A549 (cell line): ENCODE data around the gene NPSR1.

DNA sequence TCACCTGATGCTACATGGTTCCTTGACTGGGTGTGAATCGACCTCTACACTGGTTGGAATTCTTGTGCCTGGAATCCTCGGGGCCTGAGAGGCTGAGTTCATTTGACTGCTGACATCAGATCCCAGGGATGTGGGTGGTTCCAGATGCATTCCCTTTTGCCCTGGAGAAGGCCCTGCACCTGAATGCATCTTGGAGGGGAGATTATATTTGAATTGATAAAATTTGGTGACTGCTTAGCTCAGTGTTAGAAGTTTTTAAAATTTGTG lies 35.6 kb downstream of the FKBP9 start:
- PRO-cap: no peak
CAGE:
- cytosol, long polyA plus RNA: no peak
- long polyA plus RNA: no peak
- nucleus, long polyA plus RNA: no peak

- PRO-cap: no peak
CAGE:
- cytosol, long polyA plus RNA: no peak
- long polyA plus RNA: no peak
- nucleus, long polyA plus RNA: no peak
These were observed 48.0 kb downstream of the FKBP9 start for GRCh38 chr7:33004945-33005973.

GRCh38 chr7:33095004-33095604 lies 14.1 kb downstream of the RP9 start:
- PRO-cap: no peak
CAGE:
- cytosol, long polyA plus RNA: no peak
- long polyA plus RNA: no peak
- nucleus, long polyA plus RNA: no peak

- PRO-cap: no peak
CAGE:
- cytosol, long polyA plus RNA: no peak
- long polyA plus RNA: no peak
- nucleus, long polyA plus RNA: no peak
These were observed 292.7 kb downstream of the BBS9 start for GRCh38 chr7:33422062-33422450.

- PRO-cap: no peak
CAGE:
- cytosol, long polyA plus RNA: no peak
- long polyA plus RNA: no peak
- nucleus, long polyA plus RNA: no peak
These were observed 182.7 kb upstream of the BMPER start for GRCh38 chr7:33722327-33723255.

DNA sequence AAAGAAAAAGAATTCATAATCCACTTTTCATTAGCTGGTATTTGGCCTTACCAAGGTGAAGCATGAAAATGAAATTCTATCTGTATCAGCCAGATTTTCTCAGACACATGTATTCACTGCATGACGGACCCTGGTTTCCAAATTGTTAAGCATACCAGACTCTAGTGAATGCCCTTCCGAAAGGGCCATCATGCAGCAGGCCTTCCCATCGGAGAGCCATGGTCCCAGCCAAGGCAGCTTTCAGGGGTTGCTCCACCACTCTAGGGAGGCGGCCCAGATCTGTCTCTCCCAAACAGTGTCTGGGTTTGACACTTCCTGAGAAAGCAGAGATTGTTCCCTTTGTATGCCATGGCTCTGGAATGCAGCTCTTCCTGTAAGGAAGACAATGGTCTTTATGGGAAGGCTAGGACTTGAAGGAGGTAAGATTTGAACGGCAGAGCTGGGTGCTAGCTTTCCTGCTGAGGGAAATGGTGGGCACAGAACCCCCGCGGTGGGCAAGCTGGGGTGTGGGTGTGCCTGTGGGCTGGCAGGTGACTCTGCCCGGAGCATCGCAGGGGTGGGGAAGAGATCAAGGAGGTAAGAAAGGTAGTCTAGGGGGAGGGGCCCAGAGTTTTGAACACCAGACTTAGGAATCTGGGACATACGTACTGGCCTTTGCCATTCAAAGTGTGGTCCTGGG lies 178.7 kb upstream of the BMPER start:
- PRO-cap: no peak
CAGE:
- cytosol, long polyA plus RNA: no peak
- long polyA plus RNA: no peak
- nucleus, long polyA plus RNA: no peak

- PRO-cap: no peak
CAGE:
- cytosol, long polyA plus RNA: no peak
- long polyA plus RNA: no peak
- nucleus, long polyA plus RNA: no peak
These were observed at the start of gene NPSR1 for GRCh38 chr7:34658066-34658520. Gene NPSR1, plus strand, starts transcription at chr7:34658218.

DNA sequence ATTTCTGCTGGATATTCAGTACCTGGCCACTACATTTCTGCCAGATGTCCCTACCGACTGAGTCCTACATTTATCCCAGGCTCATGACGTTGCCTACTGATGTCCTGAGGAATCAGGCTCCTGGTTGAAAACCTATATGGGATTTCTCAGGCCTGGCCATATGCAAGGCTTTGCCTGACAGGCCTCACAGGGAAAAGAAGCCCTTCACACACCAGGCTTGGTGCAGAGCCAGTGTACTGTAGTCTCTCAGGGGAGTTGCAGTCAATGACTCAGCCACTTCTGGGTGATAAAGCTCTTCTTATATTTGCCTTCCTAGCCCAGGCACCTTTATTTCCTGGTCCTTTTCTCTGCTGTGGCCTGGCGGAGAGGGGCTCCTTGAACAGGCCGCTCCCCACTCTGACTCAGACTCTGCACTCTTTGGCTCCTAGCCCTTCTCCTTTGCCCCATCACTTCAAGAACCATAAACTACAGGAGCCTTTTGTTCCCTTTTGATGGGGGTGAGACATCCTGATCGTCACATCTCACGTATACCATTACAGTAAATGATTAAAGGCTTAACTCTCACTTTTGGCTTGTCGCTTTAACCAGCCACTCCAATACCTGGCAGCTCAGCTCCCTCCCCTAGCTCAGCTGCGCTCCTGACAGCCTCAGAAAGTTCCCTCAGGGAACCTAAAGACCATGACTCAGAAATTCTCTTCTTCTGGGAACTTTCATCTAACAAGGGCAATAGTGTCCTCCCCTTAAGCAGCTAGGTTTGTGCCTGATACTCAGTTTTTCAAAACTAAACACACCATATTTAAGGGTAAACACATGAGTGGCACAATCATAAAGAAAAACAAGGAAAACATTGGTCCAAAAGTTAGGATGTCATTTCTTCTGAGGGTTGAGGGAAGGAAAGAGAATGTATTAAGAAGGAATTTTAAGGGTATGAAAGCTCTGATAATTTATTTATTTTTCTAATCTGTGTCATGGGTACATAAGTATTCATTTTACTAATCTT lies 33.4 kb downstream of the DPY19L1 start:
- PRO-cap: no peak
CAGE:
- cytosol, long polyA plus RNA: no peak
- long polyA plus RNA: no peak
- nucleus, long polyA plus RNA: no peak

DNA sequence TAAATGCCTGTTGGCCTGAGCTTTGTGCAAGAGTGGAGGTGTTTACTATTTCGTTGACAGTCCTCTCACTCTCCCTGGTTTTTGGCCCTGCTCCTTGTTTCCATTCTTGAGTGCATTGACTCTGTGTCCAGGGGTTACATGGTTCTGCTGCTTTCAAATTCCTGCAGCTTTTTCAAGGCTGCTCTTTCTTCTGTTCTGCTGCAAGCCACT lies 59.7 kb upstream of the TBX20 start:
- PRO-cap: no peak
CAGE:
- cytosol, long polyA plus RNA: no peak
- long polyA plus RNA: no peak
- nucleus, long polyA plus RNA: no peak

DNA sequence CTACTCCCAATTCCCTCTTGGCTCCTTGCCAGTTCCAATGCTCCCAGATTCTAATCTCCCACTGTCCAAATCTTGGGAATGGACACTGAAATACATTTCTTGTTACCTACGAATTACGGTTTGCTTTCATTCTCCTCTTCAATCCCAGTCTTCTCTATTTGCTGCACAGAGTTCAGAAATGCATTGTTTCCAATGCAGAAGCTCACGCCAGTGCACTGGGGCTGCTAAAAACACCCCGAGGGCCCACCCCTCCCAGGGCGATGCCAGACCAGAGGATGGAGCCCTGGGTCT lies 120.7 kb upstream of the TBX20 start:
- PRO-cap: no peak
CAGE:
- cytosol, long polyA plus RNA: no peak
- long polyA plus RNA: no peak
- nucleus, long polyA plus RNA: no peak

GRCh38 chr7:35386780-35387080 lies 132.8 kb upstream of the TBX20 start:
- PRO-cap: no peak
CAGE:
- cytosol, long polyA plus RNA: no peak
- long polyA plus RNA: no peak
- nucleus, long polyA plus RNA: no peak

DNA sequence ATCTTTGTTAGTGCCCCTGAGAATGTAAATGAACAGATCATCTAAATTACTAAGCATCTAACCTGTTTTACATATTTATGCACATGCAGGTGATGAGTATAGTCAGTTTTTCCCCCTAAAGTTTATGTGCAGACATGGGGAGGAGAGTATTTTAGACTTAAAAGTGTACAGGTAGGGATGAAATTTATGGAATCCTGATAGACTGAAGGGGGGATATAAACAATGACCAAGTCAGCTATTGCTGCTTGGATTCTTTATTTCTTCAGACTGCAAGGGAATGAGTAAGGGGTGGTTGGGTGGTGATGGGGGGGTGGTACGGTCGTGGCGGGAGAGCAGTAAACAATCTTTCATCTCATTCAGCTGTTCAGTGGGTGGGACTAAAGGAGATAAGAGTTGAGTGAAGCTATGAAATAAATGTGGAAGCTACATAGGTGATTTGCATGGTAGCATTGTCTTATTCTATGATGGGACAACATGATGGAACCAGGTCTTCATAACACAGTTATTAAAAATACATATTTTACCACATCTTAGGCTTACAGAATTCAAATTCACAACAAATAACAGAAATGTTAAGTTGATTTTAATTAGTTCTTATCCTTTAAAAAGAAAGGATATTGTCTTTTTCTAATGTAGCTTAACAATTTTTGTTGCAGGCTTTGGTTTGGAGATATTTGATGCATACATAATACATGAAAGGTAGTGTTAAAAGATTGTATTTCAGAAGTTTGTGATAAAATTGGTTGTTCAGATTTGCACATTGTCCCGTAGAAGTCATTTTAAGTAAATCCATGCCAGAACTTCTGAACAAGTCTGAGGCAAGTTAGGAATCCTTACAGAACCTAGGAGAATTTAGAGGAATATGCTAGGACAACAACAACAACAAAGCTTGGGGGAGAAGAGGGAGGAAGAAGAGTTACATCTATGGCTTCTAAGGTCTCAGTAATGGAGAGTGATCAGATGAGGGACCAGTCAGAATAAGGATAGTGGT lies 1.9 kb downstream of the SEPTIN7 start:
- PRO-cap: no peak
CAGE:
- cytosol, long polyA plus RNA: no peak
- long polyA plus RNA: no peak
- nucleus, long polyA plus RNA: no peak

DNA sequence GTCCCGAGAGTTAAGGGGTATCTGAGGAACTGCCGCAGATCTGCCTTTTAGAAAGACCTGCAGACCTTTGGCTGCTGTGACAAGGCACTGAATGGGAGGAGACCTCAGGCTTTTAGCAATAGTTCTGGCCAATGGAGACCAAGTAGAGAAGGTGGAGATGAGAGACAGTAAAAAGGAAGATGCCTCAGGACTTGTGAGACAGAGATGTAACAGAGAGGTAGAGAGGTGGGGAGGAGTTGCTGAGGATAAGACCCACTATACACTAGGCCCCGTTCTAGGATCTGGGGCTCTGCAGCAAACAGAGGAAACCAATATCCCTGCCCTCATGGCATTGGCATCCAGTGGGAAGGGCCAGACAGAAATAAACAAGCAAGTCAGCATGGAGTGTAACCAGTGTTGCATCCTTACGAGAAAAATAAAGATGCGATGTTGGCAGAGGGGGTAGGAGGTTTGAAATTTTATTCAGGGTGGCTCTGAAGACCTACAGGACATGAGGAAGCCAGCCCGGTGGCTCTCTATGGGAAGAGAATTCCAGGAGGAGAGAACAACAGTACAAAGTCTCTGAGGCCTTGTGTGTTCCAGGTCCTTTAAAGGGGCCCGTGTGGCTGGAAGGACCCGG lies 22.1 kb upstream of the EEPD1 start:
- PRO-cap: no peak
CAGE:
- cytosol, long polyA plus RNA: no peak
- long polyA plus RNA: no peak
- nucleus, long polyA plus RNA: no peak

- PRO-cap: no peak
CAGE:
- cytosol, long polyA plus RNA: no peak
- long polyA plus RNA: no peak
- nucleus, long polyA plus RNA: no peak
These were observed 79.5 kb downstream of the MATCAP2 start for GRCh38 chr7:36287245-36288335.

- PRO-cap: no peak
CAGE:
- cytosol, long polyA plus RNA: no peak
- long polyA plus RNA: no peak
- nucleus, long polyA plus RNA: no peak
These were observed 65.8 kb downstream of the AOAH start for GRCh38 chr7:36658437-36658871.

GRCh38 chr7:36795352-36795958 lies 71.2 kb upstream of the AOAH start:
- PRO-cap: no peak
CAGE:
- cytosol, long polyA plus RNA: no peak
- long polyA plus RNA: no peak
- nucleus, long polyA plus RNA: no peak

- PRO-cap: no peak
CAGE:
- cytosol, long polyA plus RNA: no peak
- long polyA plus RNA: no peak
- nucleus, long polyA plus RNA: no peak
These were observed 140.1 kb upstream of the AOAH start for GRCh38 chr7:36864507-36864776.

DNA sequence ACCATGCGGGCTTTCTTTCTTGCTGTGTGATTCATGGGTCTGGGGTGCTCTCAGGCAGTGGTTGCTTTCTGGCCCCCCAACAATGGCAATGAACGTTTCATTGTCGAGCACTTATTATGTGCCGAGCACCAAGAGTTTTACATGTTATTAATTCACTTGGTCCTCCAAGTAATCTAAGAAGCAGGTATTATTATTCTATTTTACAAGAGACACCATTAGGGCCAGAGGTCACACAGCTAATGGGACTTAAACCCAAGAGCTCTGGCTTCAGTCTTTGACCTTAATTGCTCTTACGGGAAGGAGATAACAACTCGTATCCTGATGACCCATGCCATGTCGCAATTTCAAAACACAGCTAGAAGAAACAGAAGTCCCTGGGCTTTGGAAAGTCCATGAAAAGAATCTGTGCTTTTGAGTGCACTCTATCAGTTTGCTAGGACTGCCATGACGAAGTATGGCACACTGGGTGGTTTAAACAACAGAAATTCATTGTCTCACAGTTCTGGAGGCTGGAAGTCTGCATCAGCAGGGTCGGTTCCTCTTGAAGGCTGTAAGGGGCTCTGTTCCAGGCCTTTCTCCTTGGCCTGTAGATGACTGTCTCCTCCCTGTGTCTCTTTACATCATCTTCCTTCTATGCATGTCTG lies 247.8 kb upstream of the AOAH start:
- PRO-cap: no peak
CAGE:
- cytosol, long polyA plus RNA: no peak
- long polyA plus RNA: no peak
- nucleus, long polyA plus RNA: no peak

DNA sequence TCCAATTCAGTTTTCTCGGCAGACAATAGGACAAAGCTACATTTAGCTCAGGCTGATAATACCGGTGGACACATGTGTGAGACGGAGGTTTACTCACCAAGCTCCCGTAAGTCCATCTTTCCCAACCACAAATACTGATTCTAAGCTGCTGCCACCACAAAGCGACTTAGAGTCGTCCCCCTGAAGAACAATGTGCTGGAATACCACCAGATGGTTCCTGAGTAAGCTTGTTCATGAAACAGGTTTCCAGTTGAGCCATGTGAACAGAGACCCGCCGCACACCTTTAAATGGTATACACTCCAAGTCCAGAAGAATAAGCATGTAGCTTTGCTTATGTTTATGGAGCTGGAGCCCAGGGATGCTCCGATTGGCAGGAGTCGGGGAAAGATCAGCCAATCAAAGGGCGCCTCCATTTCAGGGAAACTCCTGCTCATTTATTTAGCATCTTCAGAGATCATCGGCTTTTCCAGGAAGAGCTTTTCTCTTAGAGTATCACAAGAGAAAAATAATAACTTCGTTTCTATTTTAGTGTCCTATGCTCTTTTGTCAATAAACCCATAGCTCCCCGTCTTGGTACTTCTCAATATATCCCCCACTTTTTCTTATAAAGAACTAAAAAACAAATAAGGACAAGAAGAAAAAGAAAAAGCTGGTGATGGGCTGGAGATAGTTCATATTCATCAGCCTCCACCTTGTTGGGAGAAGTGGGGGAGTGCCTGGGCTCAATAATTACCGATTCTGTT lies 261.7 kb upstream of the AOAH start:
- PRO-cap: no peak
CAGE:
- cytosol, long polyA plus RNA: no peak
- long polyA plus RNA: no peak
- nucleus, long polyA plus RNA: no peak

DNA sequence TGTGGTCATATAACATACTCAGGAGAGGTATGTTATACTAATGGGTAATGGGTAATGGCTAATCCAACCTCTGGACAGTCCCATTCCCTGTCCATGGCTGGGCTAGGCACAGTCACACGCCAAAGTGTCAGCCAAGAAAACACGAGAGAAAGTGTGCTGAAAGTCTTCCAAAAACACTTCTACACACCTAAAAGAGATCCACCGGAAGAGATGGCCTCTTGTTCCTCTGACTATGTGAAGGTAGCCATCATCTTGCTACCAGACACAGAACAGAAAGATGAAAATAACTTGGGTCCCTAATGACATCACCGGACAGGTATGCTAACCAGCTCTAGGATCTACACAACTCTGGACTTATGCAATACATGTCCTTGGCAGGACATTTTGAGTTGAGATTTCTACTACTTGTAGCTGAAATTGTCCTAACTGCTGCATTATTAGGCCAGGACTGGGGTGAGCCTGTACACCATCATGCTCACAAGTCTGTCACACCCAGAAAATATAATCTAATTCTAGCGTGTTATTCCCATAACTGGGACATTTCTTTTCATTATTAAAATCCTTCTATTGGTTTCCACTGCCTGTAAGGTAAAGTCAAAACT lies 358.7 kb downstream of the ELMO1 start:
- PRO-cap: no peak
CAGE:
- cytosol, long polyA plus RNA: no peak
- long polyA plus RNA: no peak
- nucleus, long polyA plus RNA: no peak